Hair follicular keratinocyte (primary cell): ENCODE data around the genes NRG2, CYSTM1 and PFDN1.

DNA sequence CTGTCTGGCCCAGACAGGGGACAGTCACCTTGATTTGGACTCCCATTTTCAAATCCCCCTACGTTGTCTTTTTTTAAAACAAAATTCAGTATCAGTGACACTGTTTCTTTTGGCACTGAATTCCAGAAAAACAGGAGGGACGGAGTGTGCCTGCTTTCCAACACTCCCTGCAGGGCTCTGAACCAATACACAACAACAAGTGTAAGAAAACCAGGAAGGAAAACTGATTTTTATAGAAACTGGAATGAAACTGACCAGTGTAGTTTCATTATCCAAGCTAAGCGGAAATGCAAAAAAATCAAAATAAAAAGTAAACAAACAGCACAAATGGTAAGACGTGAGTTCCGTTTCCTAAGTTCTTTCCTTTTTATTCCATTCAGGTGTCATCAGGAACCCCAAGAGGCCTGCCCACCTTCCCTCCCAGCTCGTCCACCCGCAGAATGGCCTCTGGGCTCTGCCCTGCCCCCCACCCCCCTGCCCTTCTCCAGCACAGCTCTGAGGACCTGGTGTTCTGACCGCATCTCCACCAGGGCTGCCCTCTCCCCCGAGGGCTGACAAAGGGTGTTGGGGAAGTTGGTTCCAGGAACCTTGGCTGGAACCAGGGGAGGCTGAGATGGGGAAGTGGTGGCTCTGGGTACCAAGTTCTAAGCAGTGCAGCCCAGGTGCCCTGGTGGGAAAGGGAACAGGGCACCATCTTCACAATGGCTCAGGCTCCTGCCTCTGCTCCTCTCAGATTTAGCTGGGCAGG is 73.6 kb downstream of the PSD2 start:
- RAMPAGE, long total RNA: no peak

GRCh38 chr5:139982157-139982904 is 60.8 kb downstream of the NRG2 start:
- RAMPAGE, long total RNA: no peak

DNA sequence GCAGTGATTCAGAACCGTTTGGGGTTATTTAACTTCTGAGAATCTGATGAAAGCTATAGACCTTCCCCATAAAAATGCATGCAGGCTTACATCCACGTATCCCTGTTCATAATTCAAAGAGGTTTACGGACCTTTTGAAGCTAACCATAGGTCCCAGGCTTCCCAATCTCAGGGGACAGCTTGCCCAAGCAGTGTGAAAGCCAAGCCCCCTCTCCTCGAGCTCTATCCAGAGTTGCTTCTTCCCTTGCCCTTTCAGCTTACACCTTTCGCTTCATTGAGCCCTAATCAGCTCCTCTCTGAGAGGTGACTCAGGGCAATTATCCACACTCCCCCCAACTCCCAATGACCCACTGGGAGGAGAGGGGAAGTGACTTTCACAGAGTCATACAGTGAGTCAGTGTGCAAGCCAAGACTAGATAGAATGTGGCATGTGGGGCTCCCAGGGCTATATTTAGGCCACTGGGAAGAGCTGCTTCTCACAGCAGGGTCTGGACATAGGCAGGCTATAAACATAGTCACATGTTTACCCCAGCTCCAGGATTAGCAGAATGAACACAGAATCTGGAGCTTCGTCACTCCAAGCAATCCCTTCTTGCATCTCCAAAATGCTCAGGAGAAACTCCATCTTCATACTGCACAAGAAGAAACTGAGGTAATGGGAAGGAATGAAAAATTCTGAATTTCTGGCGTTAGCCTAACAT is 57.4 kb downstream of the NRG2 start:
- RAMPAGE, long total RNA: no peak

GRCh38 chr5:140013966-140014540 is 29.0 kb downstream of the NRG2 start:
- RAMPAGE, long total RNA: no peak

DNA sequence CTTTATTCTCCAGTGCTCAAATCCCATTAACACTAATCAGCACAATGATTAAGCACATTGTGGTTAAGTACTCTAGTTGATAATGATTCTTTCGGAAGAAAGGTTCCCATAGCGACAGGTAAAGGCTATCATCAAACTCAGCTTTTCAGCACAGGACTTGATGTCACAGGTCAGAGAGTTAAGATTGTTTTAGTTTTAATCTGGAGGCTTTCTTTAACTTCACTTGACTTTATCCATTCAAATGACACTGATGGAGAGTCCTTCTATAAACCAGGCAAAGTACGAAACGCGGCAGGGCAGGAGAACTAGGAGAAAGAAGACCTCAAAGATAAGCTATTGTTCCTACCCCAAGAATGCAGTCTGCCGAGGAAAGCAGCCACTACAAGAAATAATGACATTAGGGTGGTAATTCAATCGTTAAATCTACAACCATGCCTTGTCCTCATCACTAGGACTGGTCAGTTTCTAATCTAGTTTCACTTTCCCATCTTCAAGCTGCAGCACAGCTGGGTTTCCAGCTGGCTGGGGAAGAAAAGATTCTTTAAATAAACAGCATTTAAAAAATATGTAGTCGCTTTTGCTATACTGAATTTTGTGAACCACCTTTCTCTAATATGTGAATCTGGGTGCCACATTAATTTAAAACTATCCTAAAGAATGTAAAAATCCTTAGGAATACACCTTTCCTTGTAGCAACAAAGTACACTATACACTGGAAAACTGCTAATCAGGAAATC is 4.5 kb downstream of the NRG2 start:
- RAMPAGE, long total RNA: no peak

DNA sequence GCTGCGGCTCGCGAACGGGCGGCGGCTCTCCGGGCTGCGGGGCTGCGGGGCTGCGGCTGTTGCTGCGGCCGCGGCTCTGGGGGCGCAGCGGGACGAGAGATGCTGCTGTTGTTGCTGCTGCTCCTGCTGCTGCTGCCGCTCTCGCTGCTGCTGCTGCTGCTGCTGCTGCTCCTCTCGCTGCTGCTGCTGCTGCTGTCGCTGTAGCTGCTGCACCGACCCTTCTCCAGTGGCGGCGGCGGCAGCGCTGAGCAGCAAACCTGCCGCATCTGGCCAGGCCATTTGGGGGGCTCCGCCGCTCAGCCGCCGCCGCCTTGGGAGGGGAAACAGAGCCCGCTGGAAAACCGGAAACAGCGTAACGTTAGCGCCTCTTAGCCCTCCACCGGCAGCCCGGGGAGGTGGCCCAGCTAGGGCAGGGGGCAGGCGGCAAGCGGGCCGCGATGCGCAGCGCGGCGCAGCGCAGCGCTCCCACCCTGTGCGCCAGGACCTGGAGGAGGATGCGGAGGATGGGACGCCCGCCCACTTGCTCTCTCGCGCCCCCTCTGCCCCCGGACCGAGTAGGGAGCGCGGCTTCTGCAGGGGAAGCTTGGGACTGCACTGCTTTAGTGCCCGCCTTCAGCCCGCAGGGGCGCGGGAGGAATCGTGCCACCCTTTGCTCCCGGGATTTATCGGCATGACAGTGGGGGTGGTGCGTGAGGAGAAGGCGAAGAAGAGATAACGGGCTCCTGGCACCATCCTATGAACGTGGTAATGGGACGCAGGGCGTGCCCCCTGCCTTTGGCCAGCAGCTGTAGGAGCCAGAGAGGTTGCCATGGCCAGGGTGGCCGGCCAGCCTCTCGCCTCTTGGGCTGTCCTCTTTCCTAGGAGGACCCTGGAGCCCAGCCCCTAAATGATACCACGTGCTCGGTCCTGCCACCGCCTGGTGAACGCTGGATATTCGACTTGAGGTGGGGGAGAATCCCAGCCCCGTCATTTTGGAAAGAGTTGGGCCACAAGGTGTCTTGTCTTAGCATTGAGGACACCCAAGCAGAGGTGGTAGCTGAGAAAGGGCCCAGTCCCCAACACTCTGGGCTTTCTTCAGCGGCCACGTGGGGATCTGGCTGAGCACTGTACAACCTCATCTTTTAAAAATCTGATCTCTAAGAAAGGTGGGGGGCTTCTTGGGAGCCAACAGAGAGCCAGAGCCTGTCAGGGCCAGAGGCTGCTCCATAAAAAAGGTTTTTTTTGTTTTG is at the start of gene NRG2:
TSS of gene NRG2 (minus strand) at position 496 of the 1,229 bp plus-strand sequence.
- RAMPAGE, long total RNA: no peak

DNA sequence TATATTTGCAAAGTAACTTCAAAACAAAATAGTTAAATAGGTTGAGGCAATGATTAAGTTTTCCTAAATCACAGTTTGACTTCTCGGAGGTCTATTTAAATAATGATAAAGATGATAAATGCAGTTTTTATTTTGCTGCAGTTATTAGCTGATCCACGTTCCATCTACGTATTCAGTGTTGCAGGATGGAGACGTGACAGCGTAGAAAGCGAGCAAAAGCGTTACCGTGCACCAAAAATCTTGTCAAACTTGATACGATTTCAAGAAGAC is 7.2 kb upstream of the PURA start:
- RAMPAGE, long total RNA: no peak

GRCh38 chr5:140107030-140107547 is 6.8 kb upstream of the PURA start:
- RAMPAGE, long total RNA: no peak

DNA sequence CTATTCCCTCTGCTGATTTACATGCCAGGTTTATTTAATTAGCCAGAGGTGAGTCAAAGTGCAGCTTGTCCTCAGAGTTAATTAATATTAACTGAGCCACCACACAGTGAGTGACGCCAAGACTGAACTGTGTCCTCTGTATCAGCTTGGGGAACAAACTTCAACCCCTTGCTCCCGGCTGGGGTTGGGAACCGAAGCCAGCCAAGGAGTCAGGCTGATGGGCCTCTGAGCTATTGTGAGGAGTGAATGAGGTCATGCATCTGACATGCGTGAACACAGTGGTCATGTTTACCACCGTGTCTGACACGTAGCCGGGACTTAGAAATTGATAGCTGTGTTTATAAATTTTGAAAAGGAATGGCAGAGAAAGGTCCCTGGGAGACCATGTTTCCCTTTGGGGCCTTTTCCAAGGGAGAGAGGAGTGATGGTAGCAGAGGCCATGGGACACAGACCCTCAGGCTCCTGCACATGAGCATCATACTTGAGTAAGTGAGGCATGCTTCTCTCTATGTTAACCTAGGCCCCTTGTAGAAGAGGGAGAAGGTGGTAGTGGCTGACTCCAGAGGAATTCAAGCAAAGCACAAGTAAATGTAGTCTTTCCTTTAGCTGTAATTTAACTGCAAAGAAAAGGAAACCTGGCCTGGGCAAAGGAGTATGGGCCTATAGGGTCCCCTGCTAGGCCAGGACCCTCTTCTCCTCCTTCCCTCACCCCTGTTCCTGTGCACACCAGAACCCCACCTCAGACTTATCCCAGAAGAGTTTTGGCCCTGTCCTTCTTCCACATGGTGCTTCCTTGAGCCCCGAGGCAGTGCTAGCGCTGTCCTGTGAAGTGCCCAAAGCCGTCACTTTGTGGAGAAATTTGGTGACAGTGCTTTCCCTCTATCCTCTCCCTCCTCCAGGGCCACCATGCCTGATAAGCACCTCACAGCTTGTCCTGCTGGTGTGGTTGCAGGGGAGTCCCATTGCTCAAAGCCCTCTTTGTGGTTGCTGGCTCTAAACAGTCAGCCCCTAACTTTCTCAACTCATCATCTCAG is 17.4 kb downstream of the IGIP start:
- RAMPAGE, long total RNA: no peak

- RAMPAGE, long total RNA: start-site peak on the plus strand at chr5:140175142-140175241, 769 and 132 reads in 2 replicates
These were observed at the start of gene CYSTM1 for GRCh38 chr5:140174846-140175366. Gene CYSTM1, plus strand, starts transcription at chr5:140175188.

GRCh38 chr5:140177774-140178449 is 2.9 kb downstream of the CYSTM1 start:
- RAMPAGE, long total RNA: no peak

- RAMPAGE, long total RNA: no peak
These were observed 61.6 kb downstream of the PFDN1 start for GRCh38 chr5:140240876-140242133.

- RAMPAGE, long total RNA: no peak
These were observed 9.9 kb downstream of the PFDN1 start for GRCh38 chr5:140292959-140293387.

DNA sequence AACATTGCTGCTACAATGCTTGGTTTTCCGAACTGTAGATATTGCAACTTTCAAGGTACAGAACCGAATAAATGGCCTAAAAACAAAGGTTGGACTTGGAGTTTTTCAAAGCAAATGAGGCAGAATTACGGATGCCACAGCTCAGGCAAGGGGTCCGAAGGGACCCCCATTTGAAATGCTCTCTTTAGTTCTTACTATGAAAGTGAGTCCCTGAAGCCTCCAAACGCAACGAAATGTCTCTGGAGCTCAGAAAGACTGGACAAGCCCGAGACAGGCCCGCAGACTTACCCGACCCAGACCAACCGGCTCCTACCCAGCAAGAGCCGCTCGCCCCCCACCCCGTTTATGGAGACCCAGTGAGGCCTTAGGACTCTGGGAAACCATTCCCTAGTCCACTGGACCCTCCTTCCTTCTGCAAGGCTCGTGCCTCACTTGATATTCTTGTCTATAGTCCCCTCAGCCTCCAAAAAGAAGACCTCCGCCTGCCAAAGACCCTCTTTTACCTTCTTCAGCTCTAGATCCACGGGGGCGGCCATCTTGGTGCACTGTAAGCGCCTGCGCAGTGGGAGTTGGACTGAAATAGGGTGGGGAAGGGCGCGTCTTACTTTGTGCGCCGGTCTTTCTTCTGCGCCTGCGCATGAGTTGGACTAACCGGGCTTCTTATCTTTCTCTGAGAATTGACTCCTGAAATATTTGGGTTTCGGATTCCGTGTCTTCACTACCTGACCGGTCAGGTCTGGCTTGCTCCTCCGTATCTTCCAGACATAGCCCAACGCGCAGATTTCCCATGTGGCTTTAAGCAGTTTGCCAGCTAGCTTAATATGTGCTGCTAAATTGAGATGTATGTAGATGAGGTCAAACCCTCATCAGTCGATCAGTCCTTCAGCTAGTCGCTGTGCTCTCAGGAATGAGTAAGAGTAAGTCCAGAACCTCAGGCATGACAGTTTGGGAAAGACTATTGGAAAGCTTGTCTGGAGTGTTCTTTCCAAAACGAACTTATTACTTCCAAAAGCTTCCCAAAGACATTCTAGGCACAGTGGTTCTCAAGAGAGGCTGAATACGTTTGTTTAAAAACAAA is at the start of gene PFDN1:
TSS of gene PFDN1 (minus strand) at position 564 of the 1,078 bp plus-strand sequence.
- RAMPAGE, long total RNA: start-site peak on the minus strand centred at position 554 of the sequence, 24 bp wide, 123 and 126 reads in 2 replicates

GRCh38 chr5:140402395-140403017 is 873 bp downstream of the ANKHD1 start:
- RAMPAGE, long total RNA: no peak

DNA sequence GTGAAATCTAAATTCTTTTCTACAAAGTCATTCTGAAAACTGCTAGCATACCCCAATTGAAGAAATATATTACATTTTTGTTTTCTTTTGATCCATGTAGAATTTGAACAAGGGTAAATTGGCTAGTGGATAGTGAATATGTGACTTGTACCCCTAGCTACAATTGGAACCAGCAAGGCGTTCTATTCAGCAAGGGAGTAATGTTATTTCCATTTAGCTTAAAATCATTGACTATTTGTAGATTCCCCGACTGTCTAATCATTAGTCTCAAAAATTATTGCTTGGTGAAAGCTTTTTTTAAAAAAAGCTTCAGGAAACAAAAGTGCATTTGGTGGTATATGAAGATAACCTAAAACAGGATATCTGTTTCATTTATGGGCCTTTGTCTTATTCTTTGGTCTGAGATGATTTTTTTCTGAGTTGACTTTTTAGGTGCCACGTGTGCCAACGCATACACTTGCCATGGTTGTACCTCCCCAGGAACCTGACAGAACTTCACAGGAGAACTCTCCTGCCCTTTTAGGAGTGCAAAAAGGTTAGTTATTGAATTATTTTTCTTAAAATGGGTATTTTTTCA is 60.8 kb upstream of the EIF4EBP3 start:
- RAMPAGE, long total RNA: no peak

- RAMPAGE, long total RNA: no peak
These were observed 40.7 kb upstream of the EIF4EBP3 start for GRCh38 chr5:140506825-140507024.

- RAMPAGE, long total RNA: no peak
These were observed 645 bp downstream of the EIF4EBP3 start for GRCh38 chr5:140547781-140548832.

DNA sequence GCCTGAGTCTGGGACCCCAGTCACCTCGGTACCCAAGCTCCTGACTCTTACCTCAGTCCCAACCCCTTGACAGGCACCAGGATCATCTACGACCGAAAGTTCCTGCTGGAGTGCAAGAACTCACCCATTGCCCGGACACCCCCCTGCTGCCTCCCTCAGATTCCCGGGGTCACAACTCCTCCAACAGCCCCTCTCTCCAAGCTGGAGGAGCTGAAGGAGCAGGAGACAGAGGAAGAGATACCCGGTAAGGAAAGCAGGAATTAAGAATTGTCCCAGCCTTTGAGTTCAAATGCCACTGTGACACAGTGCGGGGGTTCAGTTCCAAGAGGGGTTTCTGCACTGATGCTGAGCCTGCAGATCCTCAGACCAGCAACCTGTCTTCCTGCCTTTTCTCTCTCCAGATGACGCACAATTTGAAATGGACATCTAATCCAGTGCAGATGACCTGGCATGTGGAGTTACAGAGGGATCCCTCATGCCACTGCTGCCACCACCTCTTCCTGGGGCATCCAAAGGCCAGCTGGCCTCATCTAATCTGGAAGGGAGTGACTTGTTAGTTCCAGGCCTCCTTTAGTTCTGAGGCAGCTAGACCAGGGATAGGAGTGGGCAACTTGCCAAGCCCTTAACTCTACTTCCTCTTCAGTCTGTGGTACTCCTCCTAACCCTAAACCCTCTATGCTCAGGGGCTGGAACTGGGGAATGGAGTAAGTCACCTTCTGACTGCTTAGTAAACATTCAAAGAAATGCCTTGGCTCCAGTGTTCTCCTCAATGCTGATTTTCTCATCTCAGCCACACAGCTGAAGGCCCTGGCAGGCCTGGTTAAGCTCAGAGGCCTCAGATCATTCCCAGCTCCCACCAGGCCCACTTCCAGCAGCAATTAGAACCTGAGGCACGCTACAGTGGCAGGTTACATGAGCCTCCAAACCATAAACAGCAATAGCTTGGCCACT is 1.6 kb downstream of the EIF4EBP3 start:
- RAMPAGE, long total RNA: no peak

- RAMPAGE, long total RNA: no peak
These were observed 31.8 kb downstream of the SLC35A4 start for GRCh38 chr5:140595902-140597298.